ENCODE measurements around a stretch of chr6.

DNA sequence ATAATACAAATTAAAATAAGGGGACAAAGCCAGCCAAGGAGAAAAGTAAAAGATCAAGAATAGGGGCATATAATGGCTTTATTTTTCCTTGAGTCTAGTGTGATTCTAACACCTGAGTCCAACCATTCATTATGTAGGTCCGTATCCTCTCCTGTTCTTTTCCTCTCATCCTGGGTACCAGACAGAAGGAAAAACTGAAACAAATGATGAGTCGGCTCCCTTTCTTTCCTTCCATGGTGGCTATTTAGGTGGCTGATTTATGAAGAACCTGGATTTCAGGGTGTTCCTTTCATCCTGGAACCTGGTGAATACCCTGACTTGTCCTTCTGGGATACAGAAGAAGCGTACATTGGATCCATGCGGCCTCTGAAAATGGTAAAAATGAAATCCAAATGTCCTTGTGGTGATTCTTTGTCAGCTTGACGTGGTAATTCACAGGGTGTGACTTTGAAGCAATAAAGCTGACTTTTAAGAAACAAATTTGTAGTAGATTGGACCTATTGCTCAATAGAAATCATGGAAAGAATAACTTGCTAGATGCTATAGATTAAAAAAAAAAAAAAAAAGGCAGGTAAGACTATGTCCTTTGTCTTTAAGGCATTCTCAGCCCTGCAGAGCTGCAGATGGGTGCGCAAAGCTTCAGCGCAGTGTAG is 90.0 kb downstream of the RTN4IP1 start:
- RRBS, result no CpG with 5 or more reads among the region's 7 CpGs
CAGE:
- cytosol, long polyA plus RNA, result no peak
- long polyA plus RNA, result no peak
- nucleus, long polyA plus RNA, result no peak

- RRBS, result no CpG with 5 or more reads among the region's 4 CpGs
CAGE:
- cytosol, long polyA plus RNA, result no peak
- long polyA plus RNA, result no peak
- nucleus, long polyA plus RNA, result no peak
Measured at GRCh38 chr6:106702023-106702432, 72.7 kb downstream of the QRSL1 start.

- RRBS, result no CpG with 5 or more reads among the region's 6 CpGs
CAGE:
- cytosol, long polyA plus RNA, result no peak
- long polyA plus RNA, result no peak
- nucleus, long polyA plus RNA, result no peak
Measured at GRCh38 chr6:106729906-106730609, 100.7 kb downstream of the QRSL1 start.

- RRBS, result 69% methylated on average over 2 of the region's 9 CpGs
CAGE:
- cytosol, long polyA plus RNA, result no peak
- long polyA plus RNA, result no peak
- nucleus, long polyA plus RNA, result no peak
Measured at GRCh38 chr6:106765780-106766823, 136.7 kb downstream of the QRSL1 start.

- RRBS, result no CpG with 5 or more reads among the region's 5 CpGs
CAGE:
- cytosol, long polyA plus RNA, result no peak
- long polyA plus RNA, result no peak
- nucleus, long polyA plus RNA, result no peak
Measured at GRCh38 chr6:106858479-106859272, 115.9 kb downstream of the CD24 start.

GRCh38 chr6:106913206-106913375 is 61.4 kb downstream of the CD24 start:
CAGE:
- cytosol, long polyA plus RNA, result no peak
- long polyA plus RNA, result no peak
- nucleus, long polyA plus RNA, result no peak

GRCh38 chr6:106913808-106914051 is 60.8 kb downstream of the CD24 start:
- RRBS, result no CpG with 5 or more reads among the region's 1 CpG
CAGE:
- cytosol, long polyA plus RNA, result no peak
- long polyA plus RNA, result no peak
- nucleus, long polyA plus RNA, result no peak

DNA sequence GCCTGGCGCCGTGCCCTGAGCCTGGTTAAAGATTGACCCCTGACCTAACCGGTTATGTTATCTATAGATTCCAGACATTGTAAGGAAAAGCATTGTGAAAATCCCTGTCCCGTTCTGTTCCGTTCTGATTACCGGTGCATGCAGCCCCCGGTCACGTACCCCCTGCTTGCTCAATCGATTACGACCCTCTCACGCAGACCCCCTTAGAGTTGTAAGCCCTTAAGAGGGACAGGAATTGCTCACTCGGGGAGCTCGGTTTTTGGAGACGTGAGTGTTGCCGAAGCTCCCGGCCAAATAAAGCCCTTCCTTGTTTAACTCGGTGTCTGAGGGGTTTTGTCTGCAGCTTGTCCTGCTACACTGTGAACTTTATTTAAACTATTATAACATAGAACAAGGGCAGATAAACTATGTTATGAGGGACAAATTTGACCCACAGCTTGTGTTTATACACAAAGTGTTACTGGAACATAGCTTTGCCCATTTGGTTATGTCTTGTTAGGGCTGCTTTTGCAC is 49.6 kb downstream of the CD24 start:
- RRBS, result no CpG with 5 or more reads among the region's 17 CpGs
CAGE:
- cytosol, long polyA plus RNA, result no peak
- long polyA plus RNA, result no peak
- nucleus, long polyA plus RNA, result no peak

DNA sequence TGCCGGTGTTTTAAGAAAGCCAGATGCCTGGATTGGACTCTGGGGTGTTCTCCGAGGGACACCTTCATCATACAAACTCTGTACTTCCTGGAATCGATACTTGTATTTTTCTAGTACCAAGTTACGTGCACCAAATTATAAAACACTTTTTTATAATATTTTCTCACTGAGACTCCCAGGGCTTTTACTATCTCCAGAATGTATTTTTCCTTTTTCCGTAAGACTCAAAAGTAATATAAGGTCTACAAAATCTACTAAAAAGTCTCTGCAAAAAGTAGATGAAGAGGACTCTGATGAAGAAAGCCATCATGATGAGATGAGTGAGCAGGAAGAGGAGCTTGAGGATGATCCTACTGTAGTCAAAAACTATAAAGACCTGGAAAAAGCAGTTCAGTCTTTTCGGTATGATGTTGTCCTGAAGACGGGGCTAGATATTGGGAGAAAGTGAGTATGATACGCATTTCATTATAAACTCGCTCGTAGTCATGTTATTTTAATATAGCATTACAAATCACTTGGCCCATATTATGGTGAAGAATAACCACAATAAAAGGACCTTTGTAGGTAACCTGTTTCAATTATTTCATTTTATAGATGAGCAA is 11.9 kb downstream of the MTRES1 start:
- RRBS, result no CpG with 5 or more reads among the region's 10 CpGs
CAGE:
- cytosol, long polyA plus RNA, result no peak
- long polyA plus RNA, result no peak
- nucleus, long polyA plus RNA, result no peak

GRCh38 chr6:107459636-107460354 is 431 bp upstream of the PDSS2 start:
- RRBS, result 4% methylated on average over 14 of the region's 48 CpGs
CAGE:
- cytosol, long polyA plus RNA, result no peak
- long polyA plus RNA, result no peak
- nucleus, long polyA plus RNA, result no peak

DNA sequence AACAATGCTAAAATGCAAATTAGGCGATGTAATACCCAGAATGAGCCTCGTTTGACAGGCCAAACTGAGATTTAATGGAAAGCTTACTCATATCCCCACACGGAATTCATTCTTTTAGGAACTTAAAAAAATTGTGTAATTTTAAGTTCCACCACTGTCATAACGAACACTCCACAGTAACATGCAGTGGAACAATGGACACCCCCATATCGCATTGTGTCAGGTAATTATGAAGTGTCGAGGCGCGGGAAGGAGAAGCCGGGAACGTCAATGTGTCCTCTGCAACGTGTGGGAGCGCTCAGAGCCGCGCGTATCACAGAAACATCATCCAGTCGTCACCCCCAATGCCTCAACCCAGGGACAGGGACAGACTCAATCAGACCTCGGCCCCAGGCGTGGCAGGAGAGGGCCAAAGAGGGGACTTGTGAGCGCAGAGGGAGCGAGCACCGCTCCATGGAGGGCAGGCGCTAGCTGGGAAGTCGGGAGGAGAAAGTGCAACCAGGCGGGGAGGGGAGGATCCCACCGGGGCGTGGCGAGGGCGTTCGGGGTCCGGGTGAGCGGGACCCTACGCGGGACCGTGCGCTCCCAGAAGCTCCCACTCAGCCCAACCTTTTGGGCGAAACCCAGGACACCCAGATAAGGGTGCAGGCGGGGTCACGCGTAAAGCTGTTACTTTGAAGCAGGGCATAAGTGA is 1.1 kb upstream of the SOBP start:
- RRBS, result no CpG with 5 or more reads among the region's 39 CpGs
CAGE:
- cytosol, long polyA plus RNA, result no peak
- long polyA plus RNA, result no peak
- nucleus, long polyA plus RNA, result no peak

DNA sequence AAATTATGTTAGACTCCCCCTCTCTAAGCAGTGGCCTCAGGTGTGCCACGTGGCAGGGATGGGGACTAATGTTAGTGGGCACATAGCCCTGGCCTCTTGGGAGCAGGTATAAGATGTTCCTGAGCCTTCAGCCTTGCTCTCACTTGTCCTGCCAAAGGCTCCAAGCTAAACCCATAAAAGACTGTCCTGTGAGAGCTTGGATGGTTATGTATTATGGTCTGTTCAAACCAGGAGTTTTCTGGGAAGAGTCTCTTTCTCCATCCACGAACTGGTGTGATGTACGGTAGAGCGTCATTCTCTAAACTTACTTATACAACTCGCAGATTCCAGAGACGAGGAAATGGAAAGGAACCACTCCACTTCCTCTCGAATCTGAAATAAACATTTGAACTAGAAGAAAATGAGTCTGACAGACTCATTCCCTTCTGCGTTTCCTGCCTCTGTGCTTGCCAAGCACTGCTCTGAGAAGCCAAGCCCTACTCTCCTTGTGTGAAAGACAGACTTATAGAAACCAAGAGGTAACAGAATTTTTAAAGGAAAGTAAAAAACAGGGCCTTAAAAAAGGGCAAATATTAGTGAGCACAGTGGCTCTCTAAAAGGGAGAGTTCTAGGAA is 5.3 kb downstream of the SOBP start:
- RRBS, result no CpG with 5 or more reads among the region's 8 CpGs
CAGE:
- cytosol, long polyA plus RNA, result no peak
- long polyA plus RNA, result no peak
- nucleus, long polyA plus RNA, result no peak

GRCh38 chr6:107561350-107561669 is 71.4 kb downstream of the SOBP start:
- RRBS, result no CpG with 5 or more reads among the region's 3 CpGs
CAGE:
- cytosol, long polyA plus RNA, result no peak
- long polyA plus RNA, result no peak
- nucleus, long polyA plus RNA, result no peak

GRCh38 chr6:107666335-107667085 is 157.6 kb downstream of the SCML4 start:
- RRBS, result 47% methylated on average over 1 of the region's 14 CpGs
CAGE:
- cytosol, long polyA plus RNA, result no peak
- long polyA plus RNA, result no peak
- nucleus, long polyA plus RNA, result no peak

DNA sequence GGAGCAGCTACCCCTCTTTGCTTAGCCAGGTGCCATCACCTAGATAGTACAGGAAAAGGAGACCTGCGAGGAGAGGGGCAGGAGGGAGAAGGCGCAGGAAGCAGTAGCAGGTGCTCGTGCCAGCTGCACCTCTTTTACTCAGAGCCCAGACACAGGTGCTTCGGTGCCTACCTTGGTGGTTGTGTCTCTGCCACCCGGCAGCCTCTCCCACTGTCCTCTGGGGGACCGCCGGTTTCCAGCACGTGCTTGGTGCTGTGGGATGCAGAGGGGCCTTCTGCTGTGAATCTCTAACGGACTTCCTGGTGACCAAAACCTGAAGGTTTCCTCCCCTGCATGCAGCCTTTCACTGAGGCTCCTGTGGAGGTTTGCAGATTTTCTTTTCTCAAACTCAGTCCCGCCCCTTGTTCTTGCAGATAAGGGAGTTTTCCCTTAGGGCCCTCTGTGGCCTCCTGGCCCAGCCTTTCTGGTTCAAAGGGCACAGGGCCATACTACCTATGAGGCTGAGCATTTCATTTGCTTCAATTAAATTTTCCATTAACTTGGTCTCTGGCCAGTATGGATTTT is 92.2 kb downstream of the SCML4 start:
- RRBS, result no CpG with 5 or more reads among the region's 10 CpGs
CAGE:
- cytosol, long polyA plus RNA, result no peak
- long polyA plus RNA, result no peak
- nucleus, long polyA plus RNA, result no peak

DNA sequence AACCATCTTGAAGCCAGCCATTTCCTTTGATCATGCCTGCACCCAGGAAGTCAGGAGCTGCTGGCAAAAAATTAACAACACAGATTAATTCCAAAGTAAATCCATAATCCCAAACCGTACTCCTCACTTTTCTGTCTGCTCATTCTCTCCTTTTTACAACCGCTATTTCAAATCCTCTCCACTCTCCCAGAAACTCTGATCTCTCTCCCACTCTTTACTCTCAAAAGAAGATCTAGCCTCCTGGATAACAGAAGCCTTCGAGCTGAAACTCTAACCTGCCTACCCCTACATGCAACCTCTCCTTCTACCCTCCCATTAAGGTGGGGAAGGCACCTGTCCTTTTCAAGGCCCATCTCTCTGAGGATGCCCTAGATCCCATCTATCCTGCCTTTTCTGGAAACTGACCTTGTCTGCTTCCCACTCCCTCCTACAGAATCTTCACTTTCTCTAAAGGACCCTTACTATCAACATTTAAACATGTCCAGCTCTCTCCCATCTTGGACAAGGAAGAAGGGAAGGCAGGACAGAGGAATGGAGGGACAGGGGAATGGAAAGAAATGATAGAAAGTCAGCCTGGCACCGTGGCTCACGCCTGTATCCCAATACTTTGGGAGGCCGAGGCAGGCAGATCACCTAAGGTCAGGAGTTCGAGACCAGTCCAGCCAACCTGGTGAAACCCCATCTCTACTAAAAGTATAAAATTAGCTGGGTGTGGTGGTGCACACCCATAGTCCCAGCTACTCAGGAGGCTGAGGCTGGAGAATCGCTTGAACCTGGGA is 7.4 kb downstream of the OSTM1 start:
- RRBS, result no CpG with 5 or more reads among the region's 8 CpGs
CAGE:
- cytosol, long polyA plus RNA, result no peak
- long polyA plus RNA, result no peak
- nucleus, long polyA plus RNA, result no peak

DNA sequence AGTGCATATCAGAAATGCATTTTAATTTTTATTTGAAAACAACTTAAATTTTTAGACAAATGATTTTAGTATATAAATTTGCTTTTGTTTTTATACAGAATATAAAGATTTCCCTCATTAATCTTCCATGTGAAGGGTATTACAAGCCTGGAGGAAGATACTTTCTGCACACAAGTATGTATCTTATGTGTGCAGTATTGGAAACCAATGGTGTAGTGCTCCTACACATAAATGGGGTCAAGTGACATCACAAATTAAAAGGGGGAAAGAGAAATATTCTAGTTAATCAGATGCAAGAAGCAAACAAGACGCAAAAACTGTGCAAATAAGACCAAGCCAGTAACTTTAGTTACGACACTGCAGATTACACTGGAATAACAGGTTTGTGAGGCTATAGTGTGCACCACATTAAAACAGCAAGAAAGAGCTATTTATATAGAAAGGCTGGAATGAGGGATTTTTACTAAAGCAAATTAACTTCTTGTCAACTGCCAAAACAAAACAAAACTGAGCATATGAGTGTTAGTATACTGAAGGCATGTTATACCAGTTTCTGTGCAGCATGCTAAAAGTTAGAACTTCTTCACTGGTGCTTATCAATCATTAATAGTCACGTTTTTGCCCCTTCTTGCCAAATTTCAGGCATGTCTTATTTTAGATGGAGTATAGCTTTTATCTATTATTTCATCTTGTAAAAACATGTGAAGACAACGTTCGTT is 45.8 kb downstream of the NR2E1 start:
- RRBS, result no CpG with 5 or more reads among the region's 5 CpGs
CAGE:
- cytosol, long polyA plus RNA, result no peak
- long polyA plus RNA, result no peak
- nucleus, long polyA plus RNA, result no peak

DNA sequence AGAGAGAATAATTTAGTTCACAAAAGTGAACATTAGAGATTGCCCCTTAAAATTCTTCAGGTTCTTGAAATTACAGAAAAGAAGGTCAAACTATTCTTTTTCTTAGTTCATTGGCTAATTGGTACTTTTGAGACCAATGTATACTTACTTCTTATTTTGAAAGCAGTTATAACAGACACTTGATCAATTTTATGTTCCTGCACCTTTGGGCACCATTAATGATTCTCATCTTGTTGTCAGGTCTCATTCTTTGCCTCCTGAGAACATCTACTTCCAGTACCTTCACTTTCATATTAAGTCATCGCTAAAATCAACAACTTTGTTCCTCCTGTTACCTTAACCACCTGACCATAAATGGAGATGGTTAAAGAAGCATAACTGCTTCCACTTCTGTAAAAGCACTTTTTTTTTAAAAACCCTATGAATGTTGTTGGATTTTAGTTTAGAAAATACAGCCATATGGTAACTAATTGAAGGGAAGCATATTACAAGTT is 53.7 kb downstream of the AFG1L start:
- RRBS, result no CpG with 5 or more reads among the region's 1 CpG
CAGE:
- cytosol, long polyA plus RNA, result no peak
- long polyA plus RNA, result no peak
- nucleus, long polyA plus RNA, result no peak

DNA sequence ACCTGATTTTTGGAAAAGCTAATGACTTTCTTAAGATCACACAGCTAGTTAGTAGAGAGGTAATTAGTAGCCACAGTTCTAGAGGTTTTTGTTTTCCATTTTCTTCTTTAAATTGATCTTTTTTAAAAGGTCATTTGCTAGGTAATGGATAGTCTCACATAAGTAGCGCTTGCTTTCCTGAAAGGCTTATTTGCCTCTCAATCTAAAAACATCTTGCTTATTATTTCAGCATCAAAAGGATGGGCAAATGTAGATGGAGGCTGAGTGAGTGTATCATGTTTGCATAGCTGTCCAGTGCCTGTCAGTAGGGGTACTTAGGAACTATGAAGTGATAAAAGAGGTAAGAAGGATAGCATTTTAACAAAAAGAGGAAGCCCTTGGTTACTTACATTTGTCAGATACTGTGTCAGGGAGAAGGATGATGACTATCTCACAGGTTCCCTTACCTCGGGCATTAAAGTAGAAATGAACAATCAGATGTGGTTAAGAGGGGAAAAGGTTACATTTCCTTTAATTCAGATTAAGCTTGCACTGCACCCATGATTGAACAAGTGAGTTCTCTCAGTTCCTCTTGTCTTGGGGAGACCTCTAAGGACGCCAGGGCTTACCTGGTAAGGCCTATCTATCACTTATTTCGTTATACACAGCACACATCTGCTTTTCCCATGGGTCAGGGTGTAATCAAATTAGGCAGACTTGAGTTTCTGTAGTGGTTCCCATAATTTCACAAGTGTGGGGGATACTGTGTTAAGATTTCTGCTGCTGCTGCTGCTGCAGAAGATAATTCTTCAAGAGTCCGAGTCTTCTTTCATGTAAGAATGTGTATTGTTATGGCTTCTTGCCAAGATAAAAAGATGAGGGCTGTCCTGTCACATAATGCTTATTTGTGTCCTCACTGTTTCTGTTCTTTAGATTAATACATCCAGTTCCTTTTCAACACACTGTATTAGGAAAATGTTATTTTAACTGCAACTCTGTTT is 4.5 kb downstream of the FOXO3 start:
- RRBS, result no CpG with 5 or more reads among the region's 5 CpGs
CAGE:
- cytosol, long polyA plus RNA, result no peak
- long polyA plus RNA, result no peak
- nucleus, long polyA plus RNA, result no peak

- RRBS, result no CpG with 5 or more reads among the region's 2 CpGs
CAGE:
- cytosol, long polyA plus RNA, result no peak
- long polyA plus RNA, result no peak
- nucleus, long polyA plus RNA, result no peak
Measured at GRCh38 chr6:108588456-108588997, 27.8 kb downstream of the FOXO3 start.